ENCODE data around the gene GSC.

DNA sequence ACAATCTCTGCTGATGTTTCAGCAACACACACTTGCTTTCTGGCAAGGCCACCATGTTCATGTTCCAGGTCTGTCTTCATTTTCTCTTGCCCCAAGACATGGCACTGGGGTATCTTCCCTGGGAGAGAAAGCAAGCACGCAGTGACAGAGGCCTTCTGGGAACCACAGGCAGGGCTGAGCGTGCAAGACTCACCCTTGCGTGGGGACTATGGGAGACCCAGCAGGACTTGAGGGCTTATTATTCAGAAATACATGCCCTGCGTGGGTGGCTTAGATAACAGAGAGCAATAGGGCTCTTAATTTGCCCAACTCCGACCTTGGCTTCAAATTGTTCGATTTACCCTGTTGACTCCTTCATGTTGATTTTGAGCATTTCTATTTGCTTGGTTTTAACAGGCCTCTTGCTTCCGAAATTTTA lies 5.0 kb upstream of the SERPINA1 start:
- PRO-cap, result no peak

DNA sequence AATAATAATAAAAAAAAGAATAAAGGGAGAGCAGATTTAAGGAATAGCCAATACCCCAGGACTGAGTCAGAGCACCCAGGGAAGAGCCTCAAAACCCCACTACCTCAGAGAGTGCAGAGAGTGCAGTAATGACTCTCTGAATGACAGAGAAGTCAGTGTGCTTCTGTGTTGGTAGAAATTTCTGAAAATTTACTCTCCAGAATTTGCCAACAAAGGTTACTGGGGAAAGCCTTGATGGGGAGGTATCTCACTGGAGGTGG lies 23.0 kb upstream of the SERPINA1 start:
- PRO-cap, result no peak

DNA sequence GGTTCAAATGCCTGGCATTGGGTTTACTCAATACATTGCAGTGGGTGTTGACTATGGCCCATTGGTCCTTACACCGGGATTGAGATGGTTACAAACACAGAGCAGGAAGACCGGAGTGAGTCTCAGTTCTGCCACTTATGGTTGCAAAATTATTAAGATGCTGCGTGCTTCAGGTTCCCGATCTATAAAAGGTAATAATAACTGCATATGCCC lies 10.7 kb upstream of the SERPINA11 start:
- PRO-cap, result no peak

DNA sequence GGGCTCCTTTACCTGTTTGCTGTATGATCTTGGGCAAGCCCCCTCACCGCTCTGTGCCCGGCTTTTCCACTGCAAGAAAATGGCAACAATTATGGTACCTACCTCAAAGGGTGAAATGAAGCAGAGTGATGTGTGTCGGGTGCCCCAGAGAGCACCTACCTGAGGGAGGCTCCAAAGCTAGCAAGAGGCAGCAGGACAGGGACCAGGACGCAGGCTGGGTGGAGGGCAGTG lies 1.9 kb downstream of the SERPINA3 start:
- PRO-cap, result no peak

DNA sequence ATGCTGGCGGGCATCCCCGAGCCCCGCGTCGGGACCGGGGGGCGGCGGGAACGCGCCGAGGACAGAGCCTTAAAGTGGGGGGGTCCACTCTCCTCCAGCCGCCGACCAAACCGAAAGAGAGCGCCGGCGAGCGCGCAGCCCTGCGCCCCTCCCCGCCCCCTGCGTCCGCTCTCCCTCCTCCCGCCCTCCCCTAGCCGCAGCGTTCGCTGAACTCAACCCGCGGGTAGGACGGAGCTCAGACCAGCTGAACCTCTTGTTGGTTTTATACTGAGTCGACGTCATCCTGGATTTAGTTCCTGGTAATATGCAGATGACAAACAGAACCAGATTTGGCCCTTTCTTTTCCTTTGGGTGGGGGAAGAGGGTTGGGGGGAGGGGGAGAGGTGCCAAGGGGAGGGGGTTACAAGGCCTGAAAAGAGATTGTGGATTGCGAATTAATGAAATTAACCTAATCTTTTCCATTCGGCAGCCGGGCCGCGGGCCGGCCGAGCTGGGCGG lies at the start of gene GSC:
GSC (minus strand) TSS at position 112 of the 498 bp plus-strand sequence.
- PRO-cap, result no peak

GRCh38 chr14:94888092-94888472 lies 118.2 kb upstream of the GSC start:
- PRO-cap, result no peak

DNA sequence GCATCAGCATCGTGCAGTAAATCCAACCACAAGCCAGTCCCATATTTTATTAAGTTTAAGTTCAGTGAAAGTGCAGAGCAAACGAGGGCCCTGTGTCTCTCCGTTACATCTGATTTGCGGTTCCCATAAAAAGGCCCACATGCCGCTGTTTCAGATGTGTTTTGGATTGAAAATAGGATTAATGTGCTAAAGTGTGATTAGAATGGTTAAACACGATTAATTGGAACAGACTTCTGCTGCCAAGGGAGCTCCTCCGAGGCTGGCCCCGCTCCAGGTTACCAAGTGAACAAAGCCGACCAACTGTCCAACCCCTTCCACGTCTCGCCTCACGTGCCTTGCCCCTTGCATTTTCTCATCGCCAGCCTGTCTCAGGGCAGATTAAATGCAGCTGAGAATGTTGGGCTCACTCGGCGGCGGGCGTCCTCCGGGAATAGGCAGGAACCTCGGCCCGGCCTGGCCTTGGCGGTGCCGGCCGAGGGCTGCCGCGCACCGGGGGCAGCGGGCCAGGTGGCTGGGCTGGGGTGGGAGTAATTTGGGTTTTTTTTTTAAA lies 166.6 kb upstream of the GSC start:
- PRO-cap, result unidirectional peak, plus-strand start at position 376 of the sequence; unidirectional peak, plus-strand start at position 406 of the sequence

- PRO-cap, result no peak
These were observed 63.5 kb upstream of the DICER1 start for GRCh38 chr14:95220512-95221476.

DNA sequence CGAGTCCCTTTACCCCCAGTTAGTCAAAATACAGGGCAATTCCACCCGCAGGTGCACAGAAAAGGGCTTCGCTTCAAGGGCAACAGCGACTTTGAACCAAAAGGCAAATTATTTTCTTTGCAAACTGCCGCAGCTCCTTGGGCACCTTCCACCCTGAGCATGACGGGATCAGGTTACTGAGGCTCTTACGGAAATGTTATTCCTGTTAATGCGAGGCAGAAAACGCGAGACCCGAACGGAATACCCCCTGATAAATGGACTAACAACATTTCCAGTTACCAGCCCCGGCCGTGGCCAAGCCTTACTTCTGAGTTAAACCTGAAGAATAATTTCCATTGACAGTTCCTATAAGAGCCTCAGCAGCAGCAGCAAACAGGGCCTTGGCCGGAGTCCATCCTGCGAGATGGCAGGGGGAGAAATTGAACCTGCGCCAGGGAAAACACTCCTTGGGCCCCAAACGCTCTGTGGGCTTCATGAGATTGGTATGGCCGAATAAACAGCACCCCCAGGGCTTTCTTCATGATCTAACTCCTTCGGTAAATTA lies 70.0 kb upstream of the DICER1 start:
- PRO-cap, result unidirectional peak, minus-strand start at position 161 of the sequence

GRCh38 chr14:95307229-95308276 lies 12.2 kb downstream of the CLMN start:
- PRO-cap, result no peak

- PRO-cap, result no peak
These were observed 92.7 kb upstream of the CLMN start for GRCh38 chr14:95412169-95413077.

DNA sequence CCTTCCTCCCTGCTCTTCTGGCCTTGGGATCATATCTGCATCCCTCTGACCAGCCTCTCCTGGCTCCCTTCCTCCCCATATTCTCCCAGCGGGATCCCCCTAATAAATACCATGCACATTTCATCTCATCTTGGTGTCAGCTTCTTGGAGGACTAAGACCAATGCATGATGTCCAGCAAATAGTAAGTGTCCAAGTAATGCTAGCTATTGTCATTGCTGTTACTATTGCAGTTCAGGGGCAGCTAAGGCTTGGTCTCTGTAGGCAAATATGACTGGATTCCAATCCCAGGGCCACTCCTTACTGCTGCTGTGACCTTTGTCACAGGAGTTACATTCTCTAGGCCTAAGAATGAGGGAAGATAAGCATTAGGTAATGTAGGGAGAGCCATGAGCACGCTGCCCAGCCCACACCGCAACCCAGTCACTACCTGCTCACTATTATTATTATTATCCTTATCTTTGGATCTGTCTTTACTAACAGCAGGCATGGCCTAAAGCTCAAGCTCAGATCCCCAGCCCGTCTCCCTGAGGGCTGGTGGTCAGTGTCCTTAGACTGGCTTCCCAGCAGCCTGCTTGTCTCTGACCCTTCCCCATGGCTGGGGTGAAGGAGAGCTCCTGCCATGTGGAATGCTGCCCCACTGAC lies 47.7 kb downstream of the SYNE3 start:
- PRO-cap, result no peak

GRCh38 chr14:95519451-95520200 lies 3.2 kb upstream of the SYNE3 start:
- PRO-cap, result no peak

DNA sequence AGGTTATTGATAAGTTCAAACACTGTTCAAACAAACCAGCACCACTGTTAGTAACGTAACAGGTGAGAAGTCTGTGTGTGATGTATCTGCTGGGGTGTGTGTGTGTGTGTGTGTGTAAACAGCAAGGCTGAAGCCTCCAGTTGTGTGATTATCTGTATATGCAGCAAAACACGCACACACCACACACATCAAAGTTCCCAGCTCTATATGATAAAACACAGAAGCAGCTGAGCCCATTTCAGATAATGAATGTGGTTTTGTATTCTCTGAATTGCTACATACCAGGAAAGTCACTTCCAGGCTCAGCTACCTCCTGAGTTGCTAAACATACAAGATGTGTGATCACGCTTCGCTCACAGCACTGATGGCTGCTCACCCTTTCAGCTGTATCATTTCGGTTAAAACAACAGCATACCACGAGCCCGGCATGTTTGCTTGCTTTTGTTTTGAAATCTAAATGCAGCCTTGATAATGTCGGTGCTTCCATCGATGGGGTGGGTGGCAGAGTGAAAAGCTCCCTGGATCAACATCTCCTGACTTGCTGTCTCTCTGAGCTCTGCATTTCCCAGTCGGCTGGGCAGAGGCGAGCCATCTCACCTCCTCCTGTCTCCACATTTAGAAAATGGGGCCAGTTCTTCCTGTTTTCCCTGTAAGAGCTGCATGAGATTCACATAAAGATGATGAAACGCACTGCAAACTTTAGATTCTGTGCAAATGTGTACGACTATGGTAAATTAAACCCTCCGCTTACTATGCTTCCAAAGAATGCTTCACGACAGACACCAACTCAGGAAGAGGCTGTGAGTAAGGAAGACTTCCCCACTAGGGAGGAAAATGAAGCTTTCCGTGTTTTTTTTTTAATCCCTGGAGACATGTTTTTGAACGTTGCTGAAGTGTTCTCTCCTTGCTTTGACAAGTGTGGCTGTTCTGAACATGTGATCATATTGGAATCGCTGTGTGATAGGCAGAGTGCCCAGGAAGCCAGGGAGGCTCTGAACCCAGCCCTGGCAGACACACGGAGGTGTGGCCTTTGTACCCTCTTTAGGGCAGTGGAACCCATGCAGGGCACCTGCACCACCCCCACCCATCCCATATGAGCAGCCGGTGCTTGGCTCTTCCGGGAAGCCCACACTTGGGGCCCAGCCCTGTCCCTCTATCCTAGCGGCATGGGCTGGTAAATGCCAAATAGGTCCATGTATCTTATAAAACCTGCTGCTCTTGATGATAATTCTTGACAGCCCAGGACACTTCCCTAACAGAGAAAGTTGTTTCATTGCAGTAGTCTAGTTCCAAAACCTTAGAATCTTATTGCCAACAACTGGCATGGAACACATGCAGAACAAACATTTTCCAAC lies 7.3 kb upstream of the SYNE3 start:
- PRO-cap, result no peak

DNA sequence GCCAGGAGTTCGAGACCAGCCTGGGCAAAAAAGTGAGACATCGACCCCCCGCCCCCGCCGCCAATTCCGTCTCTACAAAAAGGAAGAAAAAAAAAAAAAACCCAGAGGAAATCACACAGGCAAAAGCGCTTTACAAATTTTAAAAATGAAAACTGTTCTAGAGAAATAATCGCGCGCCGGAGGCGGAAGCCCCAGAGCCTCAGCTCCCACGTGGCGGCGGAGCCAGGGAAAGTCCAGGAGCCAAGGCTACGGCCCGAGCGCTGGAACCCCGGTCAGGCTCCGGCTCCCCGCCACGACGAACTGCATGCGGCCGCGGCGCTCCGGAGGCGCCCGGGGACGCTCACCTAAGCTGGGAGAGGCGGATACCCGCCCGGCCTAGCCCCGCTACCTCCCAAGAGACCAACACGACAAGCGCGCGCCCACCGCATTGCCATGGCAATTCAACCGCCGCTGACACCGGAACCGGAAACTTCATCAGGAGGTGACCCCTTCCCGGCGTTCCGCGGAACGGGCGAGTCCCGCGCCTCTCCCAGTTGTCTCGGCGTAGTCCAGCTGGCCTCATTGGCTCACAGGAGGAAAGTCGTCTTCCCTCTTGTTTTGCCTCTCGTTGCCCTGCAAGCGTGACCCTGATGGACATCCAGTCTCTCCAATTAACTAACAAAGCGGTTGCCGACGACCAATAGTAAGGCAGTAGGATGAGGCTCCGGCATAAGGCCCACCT lies 520 bp upstream of the GLRX5 start:
- PRO-cap, result bidirectional peak, plus-strand start outside the sequence, minus-strand start at position 458 of the sequence

DNA sequence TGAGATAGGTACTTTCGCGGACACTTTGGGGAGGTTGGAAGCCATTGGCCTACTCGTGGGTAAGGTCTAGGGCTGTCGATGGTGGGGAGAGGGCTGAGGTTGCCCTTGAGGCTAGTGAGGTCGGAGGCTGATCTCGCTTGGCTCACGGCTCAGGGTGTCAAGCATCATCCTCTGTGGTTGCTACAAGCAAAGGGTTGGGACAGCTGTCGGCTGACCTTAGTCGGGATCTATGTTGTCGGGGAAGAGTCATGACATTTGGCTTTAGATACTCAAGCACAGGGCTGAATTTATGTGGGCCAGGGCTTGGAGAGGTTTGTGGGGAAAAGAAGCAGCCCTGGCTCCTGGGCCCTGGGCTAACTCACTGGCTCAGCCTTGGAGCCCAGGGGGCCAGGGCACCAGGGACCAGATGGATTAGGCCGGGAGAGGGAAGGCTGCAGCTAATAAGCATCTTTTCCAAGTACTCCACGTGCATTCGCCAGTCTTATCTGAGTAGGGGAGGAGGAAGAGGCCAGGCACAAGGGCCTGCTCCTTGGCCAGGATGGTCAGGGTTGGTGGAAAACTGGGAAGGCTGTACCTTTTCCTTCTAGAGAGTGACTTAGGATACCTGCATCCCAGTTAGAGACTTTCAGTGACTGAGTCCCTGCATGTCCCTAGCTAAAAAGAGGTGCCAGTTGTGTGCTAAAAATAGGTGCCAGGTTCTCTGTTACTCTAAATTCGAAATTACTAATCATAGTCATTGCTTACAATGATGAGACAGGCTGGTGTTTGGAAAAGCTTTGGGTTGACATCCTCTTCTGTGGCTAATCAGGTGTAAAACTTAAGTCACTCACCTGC lies 1.1 kb downstream of the GLRX5 start:
- PRO-cap, result no peak

GRCh38 chr14:95876399-95877568 lies 162.4 kb upstream of the C14orf132 start:
- PRO-cap, result no peak

- PRO-cap, result unidirectional peak, minus-strand start at chr14:96040930
These were observed 1.5 kb downstream of the C14orf132 start for GRCh38 chr14:96040690-96041111.

GRCh38 chr14:96126151-96127206 lies 78.2 kb upstream of the BDKRB2 start:
- PRO-cap, result no peak

DNA sequence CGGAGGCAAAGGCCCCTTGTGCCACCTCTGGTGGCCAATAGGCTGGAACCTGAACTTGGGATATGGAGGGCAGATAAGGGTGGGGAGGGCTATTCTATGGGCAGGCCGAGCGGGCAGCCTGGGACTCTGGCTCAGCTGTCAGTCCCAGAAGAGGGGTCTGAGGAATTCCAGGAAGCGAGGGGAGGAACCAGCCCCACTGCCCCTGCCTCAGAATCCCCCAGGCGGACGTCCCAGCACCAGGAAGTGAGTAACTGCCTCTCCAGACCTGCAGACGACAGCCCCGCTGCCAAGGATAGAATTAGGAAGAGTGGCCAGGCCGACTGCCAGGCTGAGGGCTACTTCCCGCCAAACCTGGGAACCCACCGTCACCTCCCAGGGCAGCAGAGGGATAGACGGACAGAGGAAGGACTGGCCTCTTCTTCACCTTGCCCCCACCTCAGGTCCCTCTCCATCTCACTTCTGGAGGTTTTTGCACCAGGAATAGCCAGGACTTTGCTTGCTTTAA lies 6.7 kb upstream of the BDKRB2 start:
- PRO-cap, result unidirectional peak, plus-strand start at position 293 of the sequence